IMR-90 (cell line): Measurements from ENCODE around the gene IBTK.

DNA sequence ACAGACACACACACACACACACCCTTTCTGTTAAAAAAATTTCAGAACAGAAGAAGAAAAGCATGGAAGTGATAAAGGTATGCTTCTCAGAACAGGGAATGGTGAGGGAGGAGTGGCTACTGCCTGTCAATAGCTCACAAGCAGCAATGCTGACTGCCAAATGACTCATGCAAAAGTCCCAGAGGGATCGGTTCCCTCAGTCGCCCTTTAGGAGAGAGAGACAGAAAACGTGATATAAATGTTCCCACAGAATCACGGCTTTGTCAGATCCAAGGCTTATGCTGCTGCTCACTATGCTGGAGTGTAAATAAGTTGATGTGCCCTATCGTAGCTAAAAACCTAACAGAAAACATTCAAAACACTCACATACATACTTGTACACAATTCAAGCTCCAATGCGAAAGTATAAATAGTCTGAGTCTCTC lies 102.6 kb downstream of the IBTK start:
- RRBS = no CpG with 5 or more reads among the region's 6 CpGs
CAGE:
- cytosol, long polyA plus RNA = no peak
- long polyA plus RNA = no peak
- nucleus, long polyA plus RNA = no peak

DNA sequence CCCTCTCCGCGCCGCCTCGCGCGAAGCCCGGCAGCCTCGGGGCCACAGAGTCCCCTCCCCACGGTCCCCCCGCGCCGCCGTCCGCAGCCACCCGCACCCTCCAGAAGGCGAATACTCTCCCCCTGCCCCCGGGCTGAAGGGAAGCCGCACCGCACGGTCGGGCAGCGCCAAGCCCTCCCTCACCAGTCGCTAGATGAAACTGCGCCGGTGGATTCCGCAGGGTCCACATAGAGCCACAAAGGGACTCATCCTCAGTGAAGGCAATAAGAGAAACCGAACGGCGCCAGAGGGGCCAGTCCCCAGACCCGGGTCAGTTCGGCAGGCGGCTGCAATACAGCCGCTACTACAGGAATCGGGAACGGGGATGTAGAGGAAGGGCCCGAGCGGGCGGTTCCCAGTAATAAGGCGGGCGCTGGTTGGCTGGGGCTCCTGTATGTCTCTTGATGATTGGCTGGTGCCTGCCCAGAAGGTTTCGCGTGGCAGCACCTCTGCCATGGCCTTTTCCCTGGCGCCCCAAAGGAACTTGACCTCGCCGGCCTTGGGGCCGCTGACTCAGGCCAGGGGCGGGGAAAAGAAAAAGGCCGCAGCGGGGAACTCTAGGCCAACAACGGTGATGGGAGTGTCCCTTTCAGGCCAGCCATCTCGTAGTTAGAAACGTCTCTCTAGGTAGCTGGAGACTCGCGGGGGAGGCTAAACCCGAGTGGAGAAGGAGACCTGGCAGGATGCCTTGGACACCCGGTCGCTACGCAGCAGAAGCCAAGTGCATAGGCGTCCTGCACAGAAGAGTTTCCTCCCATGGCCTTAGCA lies at the start of gene IBTK:
TSS of gene IBTK (minus strand) at position 366 of the 807 bp plus-strand sequence.
- RRBS = 3% methylated on average over 23 of the region's 59 CpGs
CAGE:
- cytosol, long polyA plus RNA = no peak
- long polyA plus RNA = no peak
- nucleus, long polyA plus RNA = no peak

DNA sequence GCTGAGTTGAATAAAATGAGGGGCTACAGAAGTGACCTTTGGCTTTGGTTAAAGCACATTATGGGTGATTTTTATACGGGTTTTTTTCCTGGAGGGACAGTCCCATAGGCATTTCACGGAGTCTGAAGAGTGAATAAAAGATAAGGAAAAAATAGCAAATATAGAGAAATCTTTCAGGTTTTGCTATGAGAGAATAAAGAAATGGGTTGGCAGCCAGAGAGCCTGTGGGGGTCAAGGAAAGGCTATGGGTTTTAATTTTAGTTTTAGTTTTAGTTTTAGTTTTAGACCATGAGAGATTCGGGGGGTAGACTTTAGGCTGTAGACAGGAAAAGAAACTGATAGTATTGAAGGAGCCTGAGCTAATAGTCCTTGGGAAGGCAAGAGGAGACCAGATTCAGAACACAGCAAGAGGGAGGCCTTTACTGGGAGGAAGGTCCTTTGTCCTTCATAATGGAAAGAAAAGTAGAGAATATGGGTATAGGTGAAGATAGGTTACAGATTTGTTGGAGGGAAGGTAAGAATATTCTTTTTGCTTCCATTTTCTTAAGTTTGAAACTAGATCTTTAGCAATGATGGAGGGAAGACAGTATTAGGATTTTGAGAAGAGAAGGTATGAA lies 19.3 kb downstream of the DOP1A start:
- RRBS = no CpG with 5 or more reads among the region's 3 CpGs
CAGE:
- cytosol, long polyA plus RNA = no peak
- long polyA plus RNA = no peak
- nucleus, long polyA plus RNA = no peak

DNA sequence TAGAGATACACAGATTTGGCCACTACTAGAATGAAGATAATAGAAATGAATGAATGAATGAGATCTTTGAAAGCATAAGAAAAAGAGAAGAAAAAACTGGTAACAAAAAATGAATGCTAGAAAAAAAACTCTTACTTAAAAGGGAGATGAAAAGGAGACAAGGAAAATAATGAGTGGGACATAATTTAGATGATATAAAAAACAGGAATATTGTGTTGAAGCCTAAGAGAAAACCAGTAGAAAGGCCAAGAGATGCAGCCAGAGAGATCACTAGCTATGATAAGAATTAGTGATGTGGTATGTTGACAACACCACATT lies 28.5 kb downstream of the RWDD2A start:
CAGE:
- cytosol, long polyA plus RNA = no peak
- long polyA plus RNA = no peak
- nucleus, long polyA plus RNA = no peak

DNA sequence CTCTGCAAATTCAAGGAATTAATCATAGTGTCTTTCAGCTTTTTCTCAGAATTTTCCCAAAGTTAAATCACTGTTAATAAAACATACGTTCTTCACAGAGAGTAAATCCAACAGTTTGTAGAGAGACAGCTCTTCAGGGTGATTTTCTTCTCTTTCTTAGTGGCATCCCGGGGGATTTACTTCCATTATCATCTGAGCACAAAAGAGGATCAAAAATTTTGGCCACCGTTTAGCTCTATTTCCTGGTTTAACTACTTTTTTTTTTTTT lies 28.2 kb upstream of the ME1 start:
- RRBS = no CpG with 5 or more reads among the region's 3 CpGs
CAGE:
- cytosol, long polyA plus RNA = no peak
- long polyA plus RNA = no peak
- nucleus, long polyA plus RNA = no peak

GRCh38 chr6:83708559-83709001 lies 321 bp downstream of the SNAP91 start:
- RRBS = 0% methylated on average over 1 of the region's 55 CpGs
CAGE:
- cytosol, long polyA plus RNA = no peak
- long polyA plus RNA = no peak
- nucleus, long polyA plus RNA = no peak

- RRBS = no CpG with 5 or more reads among the region's 4 CpGs
CAGE:
- cytosol, long polyA plus RNA = no peak
- long polyA plus RNA = no peak
- nucleus, long polyA plus RNA = no peak
Observed at GRCh38 chr6:84152456-84153105, 74.9 kb downstream of the CEP162 start.

- RRBS = no CpG with 5 or more reads among the region's 2 CpGs
CAGE:
- cytosol, long polyA plus RNA = no peak
- long polyA plus RNA = no peak
- nucleus, long polyA plus RNA = no peak
Observed at GRCh38 chr6:84163024-84163615, 64.3 kb downstream of the CEP162 start.

- RRBS = no CpG with 5 or more reads among the region's 3 CpGs
CAGE:
- cytosol, long polyA plus RNA = no peak
- long polyA plus RNA = no peak
- nucleus, long polyA plus RNA = no peak
Observed at GRCh38 chr6:84172138-84172539, 55.3 kb downstream of the CEP162 start.

DNA sequence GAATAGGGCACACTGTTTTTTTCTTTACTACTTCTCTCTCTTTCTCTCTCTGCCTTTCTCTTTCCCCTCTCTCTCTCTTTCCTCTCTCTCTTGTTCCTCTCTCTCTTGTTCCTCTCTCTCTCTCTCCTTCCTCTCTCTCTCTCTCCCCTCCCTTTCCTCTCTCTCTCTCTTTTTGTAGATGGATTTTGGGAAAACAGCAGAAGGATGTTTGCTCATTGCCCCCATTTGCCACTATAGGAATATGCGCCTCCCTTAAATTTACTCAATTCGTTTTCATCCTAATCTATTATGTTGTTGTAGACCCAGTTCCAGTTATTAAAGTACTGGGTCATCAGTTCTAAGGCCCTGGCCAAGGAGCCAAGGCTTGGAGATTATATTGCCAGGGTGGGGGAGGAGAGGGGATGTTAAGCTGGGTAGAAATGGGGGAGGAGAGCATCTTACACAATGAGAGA lies 45.1 kb downstream of the TBX18 start:
- RRBS = no CpG with 5 or more reads among the region's 2 CpGs
CAGE:
- cytosol, long polyA plus RNA = no peak
- long polyA plus RNA = no peak
- nucleus, long polyA plus RNA = no peak

GRCh38 chr6:85389037-85389837 lies 60.6 kb upstream of the NT5E start:
- RRBS = no CpG with 5 or more reads among the region's 13 CpGs
CAGE:
- cytosol, long polyA plus RNA = no peak
- long polyA plus RNA = no peak
- nucleus, long polyA plus RNA = no peak

- RRBS = no CpG with 5 or more reads among the region's 1 CpG
CAGE:
- cytosol, long polyA plus RNA = no peak
- long polyA plus RNA = no peak
- nucleus, long polyA plus RNA = no peak
Observed at GRCh38 chr6:85451625-85451839, 1.6 kb downstream of the NT5E start.

GRCh38 chr6:85551306-85551688 lies 42.4 kb downstream of the SNX14 start:
CAGE:
- cytosol, long polyA plus RNA = no peak
- long polyA plus RNA = no peak
- nucleus, long polyA plus RNA = no peak

DNA sequence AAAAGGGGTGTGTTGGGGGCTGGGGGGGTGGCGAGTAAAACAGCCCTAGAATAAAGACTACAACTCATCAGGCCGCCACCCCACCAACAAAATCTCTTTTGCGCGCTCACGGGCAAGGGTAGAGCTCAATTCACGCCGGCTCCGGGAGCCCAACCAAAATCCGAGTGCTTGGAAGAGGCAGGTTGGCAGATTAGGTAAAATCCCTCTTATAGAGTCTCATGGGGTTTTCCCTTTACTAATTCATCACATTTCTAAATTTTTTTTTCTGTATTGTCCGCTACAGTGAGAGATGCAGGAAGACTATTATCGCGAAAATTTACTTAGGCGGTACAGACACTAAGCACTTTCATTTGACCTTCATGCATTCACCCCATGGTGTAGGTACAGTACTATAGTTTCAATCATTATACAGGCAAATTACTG lies 742 bp upstream of the SNX14 start:
- RRBS = no CpG with 5 or more reads among the region's 13 CpGs
CAGE:
- cytosol, long polyA plus RNA = no peak
- long polyA plus RNA = no peak
- nucleus, long polyA plus RNA = no peak

DNA sequence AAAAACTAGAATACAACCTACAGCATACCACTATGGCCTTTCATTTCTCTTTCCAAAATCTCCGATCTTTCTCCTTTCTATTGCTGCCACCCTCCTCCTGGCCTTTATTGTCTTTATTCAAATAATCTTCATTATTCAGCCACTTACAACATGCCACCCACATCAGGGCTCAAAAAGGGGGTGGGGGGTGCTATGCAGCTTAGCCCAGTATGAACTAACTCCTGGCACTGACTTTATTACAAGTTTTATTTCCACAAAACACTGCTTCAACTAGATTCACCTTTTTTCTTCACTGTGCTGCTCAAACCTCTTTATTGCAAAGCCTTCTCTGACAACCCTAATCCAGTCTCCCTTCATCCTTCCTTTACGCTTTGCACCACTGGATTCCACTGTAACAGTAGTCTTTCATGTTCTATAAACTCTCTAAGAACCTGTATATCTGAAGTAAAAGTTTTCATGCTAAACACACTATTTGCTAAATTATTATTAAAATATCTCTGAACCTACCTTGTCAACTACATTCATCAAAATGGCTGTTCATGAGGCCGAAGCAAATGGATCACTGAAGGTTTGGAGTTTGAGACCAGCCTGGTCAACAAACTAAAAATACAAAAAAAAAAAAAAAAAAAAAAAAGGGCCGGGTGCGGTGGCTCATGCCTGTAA lies 13.6 kb downstream of the SYNCRIP start:
- RRBS = no CpG with 5 or more reads among the region's 5 CpGs
CAGE:
- cytosol, long polyA plus RNA = no peak
- long polyA plus RNA = no peak
- nucleus, long polyA plus RNA = no peak

DNA sequence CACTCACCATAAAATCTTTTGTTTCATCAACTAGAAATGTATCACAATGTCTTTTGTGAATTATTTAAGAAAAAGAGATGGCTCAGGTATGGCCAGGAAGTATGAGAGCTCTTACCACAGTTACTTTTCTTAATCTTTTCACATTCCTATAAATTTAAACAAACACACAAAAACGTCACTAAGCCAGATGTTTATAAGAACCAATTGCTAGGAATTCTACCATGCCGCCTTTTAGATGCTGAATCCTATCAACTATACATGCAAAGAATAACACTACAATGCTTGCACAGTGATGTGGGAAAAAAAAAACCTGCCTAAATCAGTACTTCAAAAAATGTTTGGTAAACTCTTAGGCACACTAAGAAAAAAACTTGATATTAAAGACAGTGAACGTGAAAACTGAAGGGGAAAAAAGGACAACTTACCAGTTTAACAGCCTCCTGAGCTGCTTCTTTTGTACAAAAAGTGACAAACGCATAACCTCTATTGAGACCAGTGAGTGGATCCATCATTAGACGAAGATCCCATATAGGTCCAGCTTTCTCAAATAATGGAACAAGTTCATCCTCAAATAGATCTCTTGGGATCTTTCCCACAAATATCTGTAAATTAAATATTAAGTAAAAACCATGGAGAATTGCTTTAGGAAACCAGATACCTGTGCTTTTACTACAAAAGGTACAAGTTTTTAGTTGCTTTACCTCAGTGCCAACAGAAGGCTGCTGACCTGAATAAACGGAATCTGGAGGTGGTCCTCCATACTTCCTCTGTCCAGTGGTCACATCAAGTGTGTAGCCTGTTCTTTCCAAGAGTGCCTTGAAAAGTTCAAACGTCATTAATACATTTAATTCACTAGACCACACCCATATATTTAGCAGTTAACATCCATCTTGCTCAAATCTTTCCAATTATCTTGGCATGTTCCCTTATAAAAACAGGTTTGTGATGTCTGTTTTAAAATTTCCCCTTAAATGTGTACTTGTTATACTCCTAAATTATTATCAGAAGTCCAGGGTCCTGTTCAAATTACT lies 5.8 kb downstream of the SYNCRIP start:
- RRBS = no CpG with 5 or more reads among the region's 7 CpGs
CAGE:
- cytosol, long polyA plus RNA = no peak
- long polyA plus RNA = no peak
- nucleus, long polyA plus RNA = no peak

- RRBS = no CpG with 5 or more reads among the region's 3 CpGs
CAGE:
- cytosol, long polyA plus RNA = no peak
- long polyA plus RNA = no peak
- nucleus, long polyA plus RNA = no peak
Observed at GRCh38 chr6:85676294-85676872, 33.7 kb upstream of the SYNCRIP start.

- RRBS = no CpG with 5 or more reads among the region's 6 CpGs
CAGE:
- cytosol, long polyA plus RNA = no peak
- long polyA plus RNA = no peak
- nucleus, long polyA plus RNA = no peak
Observed at GRCh38 chr6:85864328-85865045, 221.8 kb upstream of the SYNCRIP start.

DNA sequence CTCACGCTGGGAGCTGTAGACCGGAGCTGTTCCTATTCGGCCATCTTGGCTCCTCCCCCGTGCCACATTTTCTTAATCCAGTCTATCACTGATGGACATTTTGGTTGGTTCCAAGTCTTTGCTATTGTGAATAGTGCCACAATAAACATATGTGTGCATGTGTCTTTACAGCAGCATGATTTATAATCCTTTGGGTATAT lies 362.2 kb upstream of the SYNCRIP start:
- RRBS = no CpG with 5 or more reads among the region's 4 CpGs
CAGE:
- cytosol, long polyA plus RNA = no peak
- long polyA plus RNA = no peak
- nucleus, long polyA plus RNA = no peak

GRCh38 chr6:86477254-86478234 lies 459.8 kb upstream of the HTR1E start:
- RRBS = no CpG with 5 or more reads among the region's 11 CpGs
CAGE:
- cytosol, long polyA plus RNA = no peak
- long polyA plus RNA = no peak
- nucleus, long polyA plus RNA = no peak